Measurements from ENCODE around the gene ERG.

DNA sequence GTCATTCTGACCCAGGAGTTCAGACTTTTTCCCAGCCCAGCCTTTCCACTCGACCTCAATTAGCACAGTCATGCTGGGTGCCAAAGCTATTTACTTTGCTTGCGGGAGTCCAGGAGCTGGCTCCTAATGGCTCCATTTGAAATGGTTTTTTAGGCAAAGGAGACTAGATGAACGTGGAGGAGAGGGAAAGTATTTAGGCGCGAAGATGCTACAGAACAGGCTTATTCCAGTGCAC is 198.3 kb downstream of the DYRK1A start:
- RRBS: no CpG with 5 or more reads among the region's 5 CpGs

DNA sequence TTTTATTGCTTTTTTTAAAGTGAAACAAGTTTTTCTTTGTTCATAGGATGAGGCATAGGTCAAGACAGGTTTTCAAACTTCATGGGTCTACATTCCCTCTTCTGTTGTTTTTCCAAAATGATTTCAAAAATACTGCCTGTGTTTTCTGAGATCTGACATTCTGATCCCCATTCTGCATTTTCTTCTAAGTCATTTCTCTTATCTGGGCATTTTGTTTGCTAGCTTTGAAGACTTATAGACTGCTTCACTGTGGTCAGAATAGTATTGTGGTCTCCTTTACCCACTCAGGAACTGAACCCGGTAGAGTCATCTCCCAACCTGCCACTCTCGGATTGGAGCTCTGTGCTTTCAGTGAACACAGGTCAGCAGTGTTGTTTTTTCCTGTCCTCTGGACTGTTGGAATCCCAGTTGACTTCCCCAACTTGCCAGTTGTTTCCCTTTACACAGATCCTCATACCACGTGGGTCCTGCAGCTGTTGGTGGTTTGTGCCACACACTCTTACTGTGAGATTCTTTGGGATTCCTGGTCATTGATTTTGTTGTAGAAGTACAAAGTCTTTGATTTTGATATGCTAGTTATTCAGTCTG is 214.0 kb downstream of the DYRK1A start:
- RRBS: no CpG with 5 or more reads among the region's 3 CpGs

DNA sequence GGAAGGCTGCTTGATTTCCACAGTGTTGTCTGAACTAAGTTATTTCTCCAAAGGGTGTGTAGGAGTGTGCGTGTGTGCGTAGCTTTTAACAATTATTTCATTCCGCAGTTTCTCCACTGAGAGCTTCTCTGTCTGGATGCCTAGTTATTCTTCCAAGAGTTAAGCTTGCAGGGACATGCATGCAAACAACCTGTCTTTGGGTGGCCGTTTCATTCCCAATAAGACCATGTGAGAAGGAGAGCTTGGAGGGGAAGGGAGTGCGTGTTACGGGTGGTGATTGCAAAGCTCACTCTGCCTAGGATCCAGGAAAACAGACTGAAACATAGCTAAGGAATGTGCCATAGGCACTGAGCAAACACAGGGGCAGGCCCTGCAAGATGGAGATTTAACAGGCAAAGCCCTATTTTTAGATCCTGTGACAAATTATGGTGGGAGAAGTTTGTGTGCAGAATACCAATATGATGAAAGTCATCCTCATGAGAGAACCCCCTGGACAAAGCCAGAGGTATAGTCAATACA is 269.8 kb downstream of the DYRK1A start:
- RRBS: no CpG with 5 or more reads among the region's 6 CpGs

GRCh38 chr21:38296285-38296988 is 39.6 kb downstream of the KCNJ15 start:
- RRBS: no CpG with 5 or more reads among the region's 12 CpGs

GRCh38 chr21:38306437-38306912 is 49.7 kb downstream of the KCNJ15 start:
- RRBS: no CpG with 5 or more reads among the region's 6 CpGs

DNA sequence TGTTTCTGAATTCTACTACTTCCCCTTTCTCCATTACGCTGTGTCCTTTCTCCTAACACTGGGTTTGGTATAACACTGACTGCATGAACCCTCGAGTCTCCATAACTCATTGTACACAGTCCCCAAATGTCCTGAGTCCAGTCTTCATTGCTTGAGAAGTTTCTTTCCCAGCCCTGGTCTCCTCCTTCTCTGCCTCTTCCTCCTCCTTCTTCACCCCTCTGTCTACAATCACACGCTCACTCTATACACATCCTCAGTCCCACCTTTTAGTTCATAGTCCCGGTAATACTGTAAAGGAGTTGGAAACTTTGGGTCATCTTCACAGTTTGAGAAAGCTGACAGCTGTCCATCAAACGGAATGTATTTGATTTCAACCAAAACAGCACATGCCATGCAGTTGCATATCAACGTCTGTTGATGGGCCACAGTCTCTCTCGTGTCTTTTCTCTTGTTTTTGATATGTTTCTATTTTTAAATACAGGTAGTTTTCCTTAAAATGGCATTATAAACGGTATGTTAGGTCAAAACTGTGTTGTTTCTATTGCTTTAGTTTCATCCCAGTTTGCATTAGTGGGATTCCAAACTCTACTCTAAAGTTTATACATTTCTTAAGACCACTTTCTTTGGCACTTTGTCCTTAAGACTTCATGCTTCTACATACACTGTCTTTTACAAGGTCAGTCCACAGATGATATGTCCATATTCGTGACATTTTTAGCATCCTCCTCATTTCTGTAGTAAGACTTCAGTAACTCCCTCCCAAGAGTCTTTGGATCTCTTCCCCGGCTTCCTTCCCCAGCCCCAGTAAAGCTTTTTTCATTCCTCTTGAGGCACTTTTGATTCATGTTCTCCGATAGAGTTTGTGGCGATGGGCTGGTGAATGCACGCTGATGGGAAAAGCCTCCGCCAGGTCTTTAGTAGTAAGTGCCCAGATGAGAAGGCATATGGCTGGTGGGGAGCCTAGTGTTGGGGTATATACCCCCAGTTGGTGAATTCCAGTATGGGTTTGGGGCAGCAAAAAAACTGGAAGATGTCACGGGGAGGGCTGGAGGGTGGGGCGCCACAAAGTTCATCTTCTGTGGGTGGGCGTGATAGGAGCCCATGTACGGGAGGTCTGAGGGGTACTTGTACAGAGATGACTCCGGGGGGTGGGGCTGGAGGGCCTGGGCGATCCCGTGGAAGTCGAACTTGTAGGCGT is 115.4 kb downstream of the ERG start:
- RRBS: no CpG with 5 or more reads among the region's 23 CpGs

DNA sequence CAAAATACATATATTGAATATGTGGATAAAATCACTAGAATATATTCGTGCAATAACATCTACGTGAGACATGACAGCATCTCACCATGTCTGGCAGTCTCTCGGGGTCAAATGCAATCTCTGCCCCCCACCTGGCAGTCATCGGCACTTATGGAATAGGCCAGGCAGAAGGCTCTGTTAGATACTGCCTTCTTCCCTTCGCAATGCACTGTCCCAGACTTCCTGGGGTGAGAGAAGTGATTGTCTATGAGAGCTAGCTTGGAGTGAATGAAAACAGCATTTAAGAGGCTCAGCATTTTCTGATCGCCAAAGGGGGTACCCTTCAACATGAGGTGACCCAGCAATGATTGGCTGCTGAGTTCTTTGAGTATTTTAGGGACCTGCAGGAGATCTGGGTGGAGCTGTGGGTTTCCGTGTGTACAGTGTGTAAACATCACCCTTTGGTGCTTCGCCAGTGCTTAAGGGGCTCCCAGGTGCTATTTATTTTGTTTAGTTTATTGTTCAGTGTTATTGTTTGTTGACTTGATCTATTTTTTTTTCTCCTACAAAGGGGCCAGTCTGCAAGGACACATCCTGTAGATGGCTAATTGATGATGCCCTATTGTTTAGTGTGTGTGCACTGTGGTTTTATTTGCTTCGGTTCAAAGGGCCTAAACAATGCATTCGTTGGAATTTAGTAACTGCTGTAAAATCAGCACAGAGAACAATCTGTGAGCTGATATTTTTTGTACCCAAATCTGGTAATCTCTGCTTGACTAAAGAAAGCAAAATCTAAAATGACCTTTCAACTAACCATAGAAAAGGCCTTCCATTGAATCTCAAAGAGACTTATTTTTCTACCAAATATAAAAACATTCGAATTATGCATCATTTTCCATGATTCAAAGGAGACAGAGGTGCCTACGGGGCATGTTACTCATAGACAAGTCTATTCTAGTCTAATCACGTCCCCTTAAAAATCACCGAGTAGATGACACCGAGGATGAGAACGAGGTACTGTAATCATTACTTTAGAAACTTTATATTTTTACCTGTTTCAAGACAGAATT is 10.0 kb downstream of the ERG start:
- RRBS: no CpG with 5 or more reads among the region's 16 CpGs

DNA sequence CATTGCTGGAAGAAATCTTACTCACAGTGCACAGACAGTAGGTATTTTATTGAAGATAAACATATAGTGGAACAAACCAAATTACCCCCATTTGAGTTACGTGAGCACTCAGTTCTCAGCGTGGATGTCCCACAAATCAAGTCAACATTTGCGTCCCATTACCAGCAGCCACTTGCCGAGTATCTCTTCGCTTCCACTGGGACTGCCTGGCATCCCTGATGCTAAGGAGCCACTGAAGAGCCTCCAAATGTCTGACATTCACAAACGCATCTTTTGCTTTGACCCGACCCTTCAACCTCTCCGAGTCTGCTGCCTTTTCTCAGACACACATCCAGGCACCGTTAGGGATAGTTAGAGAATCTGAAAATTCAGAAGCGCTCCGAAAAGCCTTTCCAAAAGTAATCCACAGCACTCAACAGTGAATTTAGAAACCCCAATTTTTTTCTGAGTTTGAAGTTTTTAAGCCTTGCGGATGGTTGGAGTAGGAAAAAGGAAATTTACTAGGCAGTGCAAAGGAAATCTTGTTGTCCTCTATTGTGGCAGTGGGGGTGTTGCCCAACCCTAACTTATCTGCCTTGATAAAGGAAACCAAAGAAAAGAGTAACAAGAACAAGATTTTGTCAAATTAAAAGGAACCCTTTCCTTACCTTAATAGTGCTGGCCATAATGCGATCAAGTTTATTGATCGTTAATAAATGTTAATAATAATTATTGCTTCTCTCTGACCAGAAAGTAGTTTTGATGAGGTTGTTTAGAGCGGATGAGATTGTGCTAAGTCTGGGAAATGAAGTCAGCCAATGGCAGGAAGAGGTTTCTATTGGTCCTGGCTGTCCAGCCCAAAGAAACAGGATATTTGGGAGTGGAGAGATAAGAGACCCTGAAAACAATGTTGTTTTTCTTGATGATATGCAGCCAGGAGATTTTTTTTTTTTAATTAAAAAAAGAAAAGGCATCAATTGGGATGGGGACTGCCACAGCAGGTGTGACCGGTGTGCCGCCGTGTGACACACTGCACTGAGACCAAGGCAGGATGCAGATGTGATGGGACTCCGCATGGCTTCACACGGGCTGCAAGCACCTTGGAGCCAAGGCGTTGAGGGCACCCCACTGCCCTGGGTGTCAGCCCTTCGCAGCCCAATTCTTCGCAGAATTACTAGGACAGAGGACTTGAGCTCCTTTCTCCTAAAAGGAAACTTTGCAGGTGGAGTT is at the start of gene ERG:
Gene ERG (minus strand): TSS at position 762 of the 1,209 bp plus-strand sequence.
- RRBS: no CpG with 5 or more reads among the region's 23 CpGs

DNA sequence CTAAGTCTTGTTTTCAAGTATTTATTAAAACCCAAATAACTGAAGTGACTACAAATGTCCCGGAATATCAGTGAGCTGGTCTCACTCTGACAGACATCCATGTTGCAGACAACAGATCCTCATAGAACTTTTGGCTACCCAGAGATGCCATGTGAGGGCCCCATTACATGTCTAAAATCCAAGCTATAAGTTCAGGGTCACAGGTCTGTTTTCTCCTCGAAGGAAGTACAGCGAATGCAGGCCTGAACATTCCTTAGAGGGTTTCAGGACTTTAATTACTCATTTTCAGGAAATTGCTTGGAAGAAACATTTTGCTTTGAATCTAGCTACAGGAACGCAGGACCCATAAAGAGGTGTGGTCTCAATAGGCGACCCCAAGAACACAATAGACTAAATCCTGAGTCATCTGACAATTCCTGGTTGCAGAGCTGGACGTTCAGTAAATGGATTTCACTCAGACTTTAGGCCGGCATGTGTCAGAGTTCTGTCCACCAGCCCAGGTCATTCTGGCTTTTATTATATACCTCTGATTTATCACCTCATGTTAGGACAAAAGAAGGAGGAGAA is 952 bp upstream of the ERG start:
- RRBS: no CpG with 5 or more reads among the region's 7 CpGs

DNA sequence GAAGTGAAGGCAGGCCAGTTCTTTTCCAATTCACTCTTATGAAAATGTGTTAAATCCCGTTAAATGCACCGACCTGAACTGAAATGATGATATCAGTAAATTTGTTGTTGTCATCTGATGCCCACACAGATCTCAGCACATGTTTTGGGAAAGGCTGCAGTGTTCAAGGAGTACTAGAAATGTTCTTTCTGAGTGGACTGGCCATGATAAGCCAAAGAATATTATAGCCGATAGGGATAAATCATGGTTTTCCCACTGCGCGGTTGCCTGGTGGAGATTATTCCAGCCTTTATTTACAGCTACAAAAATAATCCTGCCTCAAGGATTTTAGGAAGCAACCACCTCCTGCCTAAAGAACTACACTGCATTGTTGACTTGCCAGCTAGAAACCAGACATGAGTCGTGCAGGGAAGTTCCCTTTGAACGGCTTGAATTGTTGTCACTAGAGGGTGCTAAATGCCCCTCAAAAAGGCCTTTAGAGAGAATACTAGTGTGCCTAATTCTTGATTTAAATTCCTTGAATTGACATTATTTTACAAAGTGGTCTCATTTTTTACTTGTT is 7.2 kb upstream of the ERG start:
- RRBS: no CpG with 5 or more reads among the region's 7 CpGs

GRCh38 chr21:38797311-38797946 is 8.3 kb upstream of the ETS2 start:
- RRBS: no CpG with 5 or more reads among the region's 7 CpGs

- RRBS: 1% methylated on average over 27 of the region's 75 CpGs
Observed at GRCh38 chr21:38806210-38807245, 799 bp downstream of the ETS2 start.

DNA sequence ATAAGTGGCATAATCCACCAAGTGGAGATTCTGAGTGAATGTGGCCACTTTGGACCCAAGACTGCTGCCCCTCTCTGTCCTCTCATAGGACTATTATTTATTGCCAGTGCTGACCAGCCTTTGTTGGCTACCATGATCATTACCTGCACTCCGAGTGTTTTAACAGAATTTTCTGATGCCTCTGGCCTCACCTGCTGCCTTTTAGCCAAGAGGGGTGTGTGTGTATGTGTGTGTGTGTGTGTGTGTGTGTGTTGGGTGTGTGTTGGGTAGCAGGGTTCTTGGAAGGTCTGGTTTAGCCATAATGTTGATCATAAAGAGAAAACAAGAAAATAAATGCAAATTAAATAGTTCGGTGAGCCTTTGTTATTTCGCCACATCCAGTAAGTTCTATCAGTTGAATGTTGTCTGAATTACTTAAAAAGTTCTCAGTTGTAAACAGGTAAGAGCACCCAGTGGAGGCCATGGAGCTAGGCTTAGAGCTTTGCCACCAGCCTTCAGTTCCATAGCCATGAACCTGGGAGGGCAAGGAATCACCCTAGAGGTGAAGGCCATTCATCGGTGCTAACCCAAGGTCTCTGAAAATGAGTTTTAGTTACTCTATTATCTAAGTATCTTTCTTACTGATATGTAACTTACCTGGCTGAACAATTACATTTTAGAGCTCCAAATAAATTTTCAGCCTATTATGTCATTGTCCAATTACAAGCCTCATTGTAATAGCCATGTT is 2.8 kb downstream of the ETS2 start:
- RRBS: no CpG with 5 or more reads among the region's 4 CpGs

GRCh38 chr21:38809093-38809920 is 3.6 kb downstream of the ETS2 start:
- RRBS: no CpG with 5 or more reads among the region's 4 CpGs

DNA sequence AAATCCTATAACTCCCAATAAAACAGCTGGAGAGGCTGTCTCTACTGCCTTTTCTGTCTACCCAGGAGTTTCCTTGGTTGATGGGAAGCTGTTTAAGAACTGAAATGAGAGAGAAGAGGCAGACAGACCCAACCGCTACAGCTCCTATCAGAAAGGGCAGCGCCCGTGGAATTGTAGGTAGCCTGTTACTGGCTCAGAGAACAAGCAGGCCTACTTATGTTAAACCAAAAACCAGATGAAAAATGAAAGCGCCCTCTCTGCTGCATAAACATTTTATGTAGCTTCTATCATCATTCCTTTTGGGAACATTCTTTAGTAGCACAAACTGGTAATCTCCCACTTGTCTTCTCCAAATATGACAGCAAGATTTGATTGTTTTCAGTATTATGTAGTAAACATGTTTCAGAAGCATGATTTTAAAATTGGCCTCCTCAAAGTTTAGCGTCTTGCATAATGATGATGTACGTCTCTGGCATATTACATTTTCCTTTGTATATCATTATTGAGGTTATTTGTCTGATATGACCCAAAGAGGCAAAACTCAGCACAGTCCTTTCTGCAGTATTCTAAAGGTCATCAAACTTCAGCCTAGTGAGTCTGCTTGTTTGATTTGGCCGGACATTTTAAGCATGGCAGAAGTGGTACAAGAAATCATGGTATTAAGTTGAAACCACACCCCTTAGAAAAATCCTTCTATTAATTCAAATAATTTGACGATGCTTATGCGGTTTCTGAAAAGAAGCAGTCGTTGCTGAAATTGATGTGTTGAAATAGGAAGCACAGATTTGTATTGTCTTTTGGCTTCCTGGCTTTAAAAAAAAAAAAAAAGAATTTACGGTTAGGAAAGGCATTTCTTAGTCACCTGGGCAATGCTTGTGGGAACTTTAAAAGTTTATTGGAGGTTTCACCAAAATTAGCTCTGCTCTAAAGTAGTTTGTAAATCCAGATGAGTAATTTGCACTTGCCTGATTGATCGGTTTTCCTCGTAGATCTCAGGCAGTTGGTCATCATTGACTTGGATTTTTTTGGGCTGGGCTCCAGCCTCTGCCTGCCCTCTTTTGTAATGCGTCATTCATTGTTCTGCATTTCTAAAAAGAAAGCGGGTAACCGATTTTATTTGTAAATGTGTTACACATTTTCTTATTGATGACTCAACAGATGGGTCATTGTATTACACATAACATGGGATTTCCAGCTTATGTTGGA is 5.0 kb downstream of the ETS2 start:
- RRBS: no CpG with 5 or more reads among the region's 16 CpGs

GRCh38 chr21:38815182-38815438 is 9.4 kb downstream of the ETS2 start:
- RRBS: no CpG with 5 or more reads among the region's 2 CpGs

- RRBS: no CpG with 5 or more reads among the region's 12 CpGs
Observed at GRCh38 chr21:38821202-38821911, 15.6 kb downstream of the ETS2 start.

- RRBS: no CpG with 5 or more reads among the region's 14 CpGs
Observed at GRCh38 chr21:38906964-38907692, 101.4 kb downstream of the ETS2 start.

GRCh38 chr21:38911354-38912020 is 105.8 kb downstream of the ETS2 start:
- RRBS: no CpG with 5 or more reads among the region's 3 CpGs

DNA sequence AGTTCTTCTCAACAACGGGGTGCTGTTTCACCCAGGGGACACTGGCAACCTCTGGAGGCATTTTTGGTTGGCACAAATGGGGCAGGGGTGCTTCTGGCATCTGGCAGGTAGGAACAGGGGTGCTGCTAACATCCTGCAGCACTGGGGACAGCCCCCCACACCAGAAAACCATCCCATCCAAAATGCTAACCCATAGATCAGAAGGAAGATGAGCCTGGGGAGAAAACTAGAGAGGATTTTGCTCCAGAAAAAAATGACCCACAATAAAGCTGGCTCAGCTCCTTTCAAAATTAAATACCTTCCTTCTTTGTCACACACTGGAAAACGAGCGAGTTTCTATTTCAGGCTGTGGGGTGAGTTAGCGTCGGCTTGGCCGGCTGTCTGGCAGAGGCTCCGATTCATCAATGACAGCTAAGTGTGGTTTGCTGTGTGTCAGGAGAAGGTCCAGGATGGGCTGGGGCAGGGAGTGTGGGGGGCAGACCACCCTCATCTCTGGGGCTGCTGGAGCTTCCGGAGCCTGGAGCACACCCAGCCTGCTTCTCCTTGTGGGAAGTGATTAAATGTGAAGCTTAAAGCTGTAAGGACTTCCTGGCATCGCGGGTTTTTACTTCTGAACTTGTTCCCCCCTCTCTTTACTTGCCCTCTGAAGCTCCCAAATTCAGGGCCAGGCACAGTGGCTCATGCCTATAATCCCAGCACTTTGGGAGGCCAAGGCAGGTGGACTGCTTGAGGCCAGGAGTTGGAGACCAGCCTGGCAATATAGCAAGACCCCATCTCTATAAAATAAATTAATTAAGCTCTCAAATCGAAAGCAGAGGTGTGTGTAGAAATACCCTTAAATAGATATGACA is 120.2 kb downstream of the ETS2 start:
- RRBS: no CpG with 5 or more reads among the region's 11 CpGs

All from iris pigment epithelial cell (primary cell).